Progenitor cell of endocrine pancreas (in vitro differentiated cells): ENCODE results near the genes ZNF541 and SULT2A1.

DNA sequence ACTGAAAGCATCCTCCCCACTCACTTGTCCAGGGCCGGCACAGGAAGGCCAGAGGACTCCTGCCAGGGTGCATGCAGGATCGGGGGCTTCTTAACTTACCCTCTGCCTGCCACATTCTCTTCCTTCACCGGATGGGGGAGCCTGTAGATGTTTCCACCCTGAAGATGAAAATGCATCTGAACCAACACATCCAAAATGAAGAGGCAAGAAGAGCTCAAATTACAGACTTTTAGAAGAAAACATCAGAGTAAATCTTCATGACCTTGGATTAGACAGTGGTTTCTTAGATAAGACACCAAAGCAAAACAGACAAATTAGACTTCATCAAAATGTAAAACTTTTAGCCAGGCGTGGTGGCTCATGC, 25.9 kb upstream of the NAPA start:
- PRO-cap, result no peak

- PRO-cap, result no peak
These were observed at the start of gene ZNF541 for GRCh38 chr19:47573050-47574071. Gene ZNF541 (minus strand): TSS chr19:47573148.

GRCh38 chr19:47619663-47620336, 10.9 kb downstream of the BICRA start:
- PRO-cap, result no peak

DNA sequence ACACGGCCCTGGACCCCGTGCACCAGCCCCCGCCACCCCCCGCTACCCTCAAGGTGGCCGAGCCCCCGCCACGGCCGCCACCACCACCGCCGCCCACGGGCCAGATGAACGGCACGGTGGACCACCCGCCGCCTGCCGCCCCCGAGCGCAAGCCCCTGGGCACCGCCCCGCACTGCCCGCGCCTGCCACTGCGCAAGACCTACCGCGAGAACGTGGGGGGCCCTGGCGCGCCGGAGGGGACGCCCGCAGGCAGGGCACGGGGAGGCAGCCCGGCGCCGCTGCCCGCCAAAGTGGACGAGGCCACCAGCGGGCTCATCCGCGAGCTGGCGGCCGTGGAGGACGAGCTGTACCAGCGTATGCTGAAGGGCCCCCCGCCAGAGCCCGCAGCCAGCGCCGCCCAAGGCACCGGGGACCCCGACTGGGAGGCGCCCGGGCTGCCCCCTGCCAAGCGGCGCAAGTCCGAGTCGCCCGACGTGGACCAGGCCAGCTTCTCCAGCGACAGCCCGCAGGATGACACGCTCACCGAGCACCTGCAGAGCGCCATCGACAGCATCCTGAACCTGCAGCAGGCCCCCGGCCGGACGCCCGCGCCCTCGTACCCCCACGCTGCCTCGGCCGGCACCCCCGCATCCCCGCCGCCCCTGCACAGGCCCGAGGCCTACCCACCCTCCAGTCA, 11.4 kb upstream of the EHD2 start:
- PRO-cap, result no peak

- PRO-cap, result no peak
These were observed 12.7 kb downstream of the EHD2 start for GRCh38 chr19:47725578-47726611.

GRCh38 chr19:47728878-47729855, 15.9 kb downstream of the EHD2 start:
- PRO-cap, result bidirectional peak, plus-strand start at chr19:47729770, minus-strand start at chr19:47729552

DNA sequence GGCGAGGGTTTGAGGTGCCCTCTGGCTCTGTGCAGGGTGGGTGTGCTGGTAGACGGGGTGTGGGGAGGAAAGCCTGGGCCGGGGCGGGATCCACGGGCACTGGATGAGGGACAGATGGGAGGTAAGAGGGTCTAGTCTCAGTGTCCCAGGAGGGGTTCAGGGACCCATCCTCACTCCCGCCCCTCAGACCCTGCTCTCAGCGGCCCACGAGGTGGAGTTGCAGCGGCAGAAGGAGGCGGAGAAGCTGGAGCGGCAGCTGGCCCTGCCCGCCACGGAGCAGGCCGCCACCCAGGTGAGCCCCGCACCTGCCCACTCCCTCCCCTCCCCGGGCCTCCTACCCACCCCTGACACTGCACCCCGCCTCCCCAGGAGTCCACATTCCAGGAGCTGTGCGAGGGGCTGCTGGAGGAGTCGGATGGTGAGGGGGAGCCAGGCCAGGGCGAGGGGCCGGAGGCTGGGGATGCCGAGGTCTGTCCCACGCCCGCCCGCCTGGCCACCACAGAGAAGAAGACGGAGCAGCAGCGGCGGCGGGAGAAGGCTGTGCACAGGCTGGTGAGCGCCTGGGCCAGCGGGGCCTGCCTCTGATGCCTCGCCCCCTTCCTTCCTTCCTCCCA, 9.1 kb downstream of the NOP53 start:
- PRO-cap, result no peak

- PRO-cap, result no peak
These were observed at the start of gene SULT2A1 for GRCh38 chr19:47886164-47886594. Gene SULT2A1 (minus strand): TSS chr19:47886315.

- PRO-cap, result no peak
These were observed 19.9 kb downstream of the ZSWIM9 start for GRCh38 chr19:48190254-48190889.

- PRO-cap, result no peak
These were observed 2.5 kb upstream of the CARD8 start for GRCh38 chr19:48258195-48258685.

DNA sequence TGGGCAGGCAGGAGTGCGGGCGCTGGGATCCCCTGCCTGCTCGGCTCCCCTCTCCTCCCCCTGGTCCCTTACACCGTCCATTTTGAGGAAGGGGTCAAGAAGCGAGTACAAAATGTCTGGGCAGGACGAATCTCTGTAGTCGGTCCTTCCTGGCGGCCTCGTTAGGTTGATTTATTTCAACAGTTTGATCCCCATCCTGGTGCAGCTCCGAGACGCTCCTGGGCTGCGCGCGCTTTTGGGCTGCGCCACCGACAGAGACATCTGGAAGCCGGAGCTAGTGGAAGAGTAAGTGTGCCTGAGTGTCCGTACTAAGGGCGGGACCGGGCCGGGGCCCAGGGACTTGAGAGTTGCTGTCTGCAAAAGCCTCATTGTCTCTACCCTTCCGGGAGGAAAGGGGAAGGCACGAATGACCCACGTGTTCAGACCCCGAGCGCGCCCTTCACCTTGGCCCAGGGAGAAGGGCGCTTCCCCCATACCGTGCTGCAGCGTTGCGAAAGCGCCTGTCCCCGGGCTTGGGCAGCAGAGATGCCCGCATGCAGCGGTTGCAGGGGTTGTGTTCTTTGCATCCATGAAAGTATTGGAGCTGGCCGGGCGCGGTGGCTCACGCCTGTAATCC, 1.8 kb downstream of the ZNF114 start:
- PRO-cap, result bidirectional peak, plus-strand start at position 175 of the sequence, minus-strand start at position 84 of the sequence; bidirectional peak, plus-strand start at position 230 of the sequence, minus-strand start at position 263 of the sequence

DNA sequence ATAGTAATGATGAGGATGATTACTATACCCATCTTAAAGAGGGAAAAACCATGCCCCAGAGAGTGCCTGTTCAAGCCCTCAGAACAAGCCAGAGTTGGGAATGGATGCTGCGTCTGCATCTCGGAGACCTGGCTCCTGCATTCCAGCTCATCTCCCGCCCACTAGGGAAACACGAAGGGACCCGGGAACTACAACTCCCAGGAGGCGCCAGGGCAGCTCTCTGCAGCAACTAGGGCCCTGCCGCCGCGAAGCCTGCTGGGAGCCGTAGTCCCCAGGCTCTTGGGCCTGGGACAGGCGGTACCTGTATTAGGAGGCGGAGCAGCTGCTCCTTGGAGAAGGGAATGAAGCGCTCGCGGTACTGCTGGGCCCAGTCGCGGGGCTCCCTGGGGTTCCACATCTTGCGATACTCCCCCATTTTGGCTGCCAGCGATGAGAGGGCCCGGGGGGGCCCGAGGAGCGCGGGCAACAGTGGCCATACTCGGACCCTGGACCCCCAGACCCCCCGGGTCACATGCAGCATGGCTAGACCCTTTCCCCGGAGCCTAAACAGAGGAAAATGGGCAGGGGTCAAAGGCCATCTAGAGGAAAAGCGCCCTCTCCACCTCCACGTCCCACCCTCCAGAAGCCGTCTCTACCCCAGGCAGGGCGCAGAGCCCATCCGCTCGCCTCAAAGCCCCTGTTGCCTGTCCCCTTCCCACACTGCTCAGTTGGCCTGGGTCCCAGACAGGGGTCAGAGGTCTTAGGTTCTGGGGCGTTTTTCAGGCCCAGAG, 565 bp downstream of the TMEM143 start:
- PRO-cap, result no peak

DNA sequence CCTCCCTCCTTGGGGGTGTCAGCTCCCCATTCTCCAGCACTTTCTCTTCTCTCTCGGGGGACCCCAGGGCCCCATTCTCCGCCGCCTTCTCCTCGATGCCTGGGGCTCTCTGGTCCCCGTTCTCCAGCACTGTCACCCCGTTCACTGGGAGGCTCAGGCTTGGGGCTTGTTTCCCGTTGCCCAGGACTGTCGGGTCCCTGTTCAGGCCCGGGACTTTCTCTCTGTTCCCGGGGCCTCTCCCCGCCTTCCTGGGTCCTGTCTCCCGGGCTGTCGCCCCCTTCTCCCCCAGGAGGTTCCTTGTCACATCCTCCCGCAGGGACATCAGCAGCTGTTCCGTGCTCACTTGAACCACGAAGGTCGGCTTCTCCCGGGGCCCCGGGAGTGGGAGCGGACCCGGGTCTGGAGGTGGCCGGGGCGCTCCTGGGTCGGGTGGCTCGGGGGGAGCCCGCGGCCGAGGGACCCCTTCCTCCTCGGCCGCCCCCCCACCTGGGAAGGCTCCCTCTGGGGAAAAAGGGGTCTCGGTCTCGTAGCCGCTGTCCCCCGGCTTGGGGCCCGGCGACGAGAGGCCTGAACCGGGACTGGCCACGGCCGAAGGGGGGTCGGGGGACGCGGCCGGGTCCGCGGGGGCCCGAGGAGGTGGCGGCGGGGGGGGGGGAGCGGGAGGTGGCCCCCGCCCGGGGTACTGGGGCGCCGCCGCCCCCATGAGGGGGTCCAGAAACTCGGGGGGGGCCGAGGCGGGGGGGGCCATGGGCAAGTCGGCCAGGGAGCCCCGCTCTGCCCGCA, 13.3 kb downstream of the LMTK3 start:
- PRO-cap, result no peak

- PRO-cap, result no peak
These were observed 10.1 kb downstream of the LMTK3 start for GRCh38 chr19:48501406-48502013.

GRCh38 chr19:48512952-48513313, 1.3 kb upstream of the LMTK3 start:
- PRO-cap, result no peak

DNA sequence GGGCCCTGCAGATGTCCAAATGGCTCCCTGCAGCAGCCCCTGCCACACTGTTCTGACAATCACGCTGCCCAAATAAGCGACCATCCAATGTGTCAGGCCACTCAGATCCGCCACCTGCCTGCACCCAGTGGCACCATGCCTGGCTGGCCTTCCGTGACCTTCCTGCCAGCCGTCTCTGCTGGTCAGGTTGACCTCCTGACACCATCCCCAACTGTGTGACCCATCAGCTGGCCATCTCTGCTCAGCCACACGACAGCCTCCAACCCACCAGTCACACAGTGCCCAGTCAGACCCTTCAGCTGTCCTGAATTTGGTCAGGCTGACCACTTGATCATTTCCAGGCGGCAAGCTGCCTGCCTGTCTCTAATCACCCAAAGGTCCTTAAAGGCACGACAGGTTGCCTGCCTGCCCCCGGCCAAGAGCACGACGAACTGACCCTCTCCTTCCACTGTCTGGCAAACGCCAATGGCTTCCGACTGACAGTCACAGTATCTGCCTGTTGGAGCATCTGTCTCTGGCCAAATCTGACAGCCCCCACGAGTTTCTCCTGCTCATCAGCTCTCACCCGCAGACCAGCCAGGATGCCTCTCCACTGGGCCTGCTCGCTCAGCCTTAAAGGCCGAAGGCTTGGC, 1.3 kb downstream of the FAM83E start:
- PRO-cap, result no peak

- PRO-cap, result no peak
These were observed 3.8 kb downstream of the MAMSTR start for GRCh38 chr19:48715648-48716237.

DNA sequence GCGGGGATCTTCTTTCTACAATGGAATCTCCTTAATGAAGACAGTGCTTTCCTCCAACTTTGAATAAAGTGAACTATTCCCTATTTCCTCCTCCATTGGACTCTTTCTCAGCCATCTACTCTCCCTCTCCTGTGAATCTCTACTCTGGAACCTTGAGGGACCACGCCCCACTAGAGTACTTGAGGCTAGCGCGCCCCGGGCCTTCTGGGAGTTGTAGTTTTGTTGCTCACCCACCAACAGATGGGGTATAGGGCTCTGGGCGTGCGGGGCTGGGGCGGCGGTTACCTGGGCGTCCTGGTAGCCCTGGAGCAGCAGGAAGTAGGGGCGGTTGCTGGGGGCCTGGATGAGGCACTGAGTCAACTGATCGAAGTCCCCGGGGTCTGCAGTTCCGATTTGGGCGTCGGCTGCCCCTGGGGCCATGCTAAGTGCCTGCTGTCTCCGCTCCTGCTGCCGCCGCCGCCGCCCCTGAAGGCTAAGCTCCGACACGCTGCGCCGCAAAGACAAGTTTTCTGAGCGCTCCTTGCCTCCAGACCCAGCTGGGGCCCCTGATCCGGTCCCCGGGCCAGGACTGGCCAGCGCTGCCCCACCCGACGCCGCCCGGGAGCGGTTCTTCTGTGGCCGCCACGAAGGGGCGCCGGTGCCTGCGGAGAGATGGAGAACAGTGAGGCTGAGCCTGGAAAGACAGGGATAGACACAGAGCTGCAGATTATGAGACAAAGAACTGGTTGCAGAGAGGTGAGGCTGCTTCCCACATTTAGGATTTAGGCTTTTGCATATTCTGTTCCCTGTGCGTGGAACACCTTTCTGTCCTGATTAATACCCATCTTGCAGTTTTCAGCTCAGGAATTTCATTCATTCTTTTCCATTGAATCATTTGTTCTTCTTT, 5.3 kb downstream of the RASIP1 start:
- PRO-cap, result bidirectional peak, plus-strand start at position 694 of the sequence, minus-strand start at position 663 of the sequence

DNA sequence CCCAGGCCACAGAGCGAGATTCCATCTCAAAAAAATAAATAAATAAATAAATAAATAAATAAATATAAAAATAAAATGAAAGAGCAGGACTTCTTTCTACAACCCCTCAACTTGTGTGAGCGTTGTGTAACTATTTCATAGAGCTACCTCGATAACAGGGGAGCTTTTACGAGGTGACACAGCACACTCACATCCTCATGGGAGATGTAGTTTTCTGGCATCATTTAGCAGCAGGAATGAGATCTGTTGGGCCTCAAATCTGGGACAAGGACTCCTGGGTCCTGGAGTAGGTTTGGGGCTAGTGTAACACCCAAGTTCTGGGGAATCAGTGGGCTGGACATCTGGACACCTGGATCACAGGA, 3.8 kb downstream of the FGF21 start:
- PRO-cap, result no peak

- PRO-cap, result no peak
These were observed 7.6 kb upstream of the BCAT2 start for GRCh38 chr19:48818203-48818957.